LNCaP clone FGC (cell line): ENCODE data around the genes LYRM1, ANKS4B and NPIPB4.

- RRBS, 2 experiments: under 1 to 2% methylated on average over 15 of the region's 59 CpGs
Measured at GRCh38 chr16:20900195-20900963, at the start of gene LYRM1. TSS of gene LYRM1 (plus strand) at chr16:20900771.

DNA sequence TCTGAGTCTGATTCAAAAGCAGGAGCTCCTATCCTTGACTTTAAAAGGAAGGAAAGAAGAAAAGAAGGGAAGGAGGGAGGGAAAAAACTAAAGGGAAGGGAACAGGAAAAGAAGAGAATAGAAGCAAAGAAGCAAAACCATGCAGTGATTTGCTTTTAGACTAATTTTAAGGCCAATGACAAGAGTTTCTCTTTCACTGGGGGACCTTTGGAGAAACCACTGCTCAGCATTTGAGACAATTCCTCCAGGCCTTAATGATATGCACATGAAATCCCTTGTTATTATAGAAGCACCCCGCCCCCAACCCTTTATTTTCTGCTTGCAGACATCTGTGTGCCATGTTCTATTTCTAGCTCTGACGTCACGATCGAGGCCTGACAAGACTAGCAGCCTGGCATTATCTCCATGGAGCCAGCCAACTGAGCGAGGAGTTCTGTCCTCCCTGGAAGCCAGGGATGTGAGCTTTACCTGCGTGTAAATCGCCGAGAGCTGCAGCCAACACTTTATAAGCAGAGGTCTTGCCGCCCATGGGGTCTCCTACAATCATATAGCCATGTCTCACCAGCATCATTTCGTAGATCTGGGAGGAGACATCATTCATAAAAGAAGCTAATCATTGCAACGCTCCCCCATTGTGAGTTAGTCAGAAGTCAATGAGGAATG is 117.0 kb downstream of the DNAH3 start:
- RRBS, 2 experiments: no CpG with 5 or more reads among the region's 11 CpGs

GRCh38 chr16:21233295-21234354 is at the start of gene ANKS4B:
TSS of gene ANKS4B (plus strand) at chr16:21233699.
- RRBS, 2 experiments: no CpG with 5 or more reads among the region's 11 CpGs

GRCh38 chr16:21263640-21264275 is 14.3 kb downstream of the CRYM start:
- RRBS, 2 experiments: no CpG with 5 or more reads among the region's 8 CpGs

DNA sequence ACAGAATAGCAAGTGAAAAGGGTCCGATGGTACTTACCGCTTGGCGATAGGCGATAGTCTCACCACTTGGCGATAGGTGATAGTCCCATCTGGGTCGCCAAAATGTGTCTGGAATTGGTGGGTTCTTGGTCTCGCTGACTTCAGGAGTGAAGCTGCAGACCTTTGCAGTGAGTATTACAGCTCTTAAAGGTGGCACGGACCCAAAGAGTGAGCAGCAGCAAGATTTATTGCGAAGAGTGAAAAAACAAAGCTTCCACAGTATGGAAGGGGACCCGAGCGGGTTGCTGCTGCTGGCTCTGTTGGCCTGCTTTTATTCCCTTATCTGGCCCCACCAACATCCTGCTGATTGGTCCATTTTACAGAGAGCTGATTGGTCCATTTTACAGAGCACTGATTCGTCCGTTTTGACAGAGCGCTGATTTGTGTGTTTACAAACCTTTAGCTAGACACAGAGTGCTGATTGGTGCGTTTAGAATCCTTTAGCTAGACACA is 15.5 kb downstream of the IGSF6 start:
- RRBS, 2 experiments: no CpG with 5 or more reads among the region's 15 CpGs

DNA sequence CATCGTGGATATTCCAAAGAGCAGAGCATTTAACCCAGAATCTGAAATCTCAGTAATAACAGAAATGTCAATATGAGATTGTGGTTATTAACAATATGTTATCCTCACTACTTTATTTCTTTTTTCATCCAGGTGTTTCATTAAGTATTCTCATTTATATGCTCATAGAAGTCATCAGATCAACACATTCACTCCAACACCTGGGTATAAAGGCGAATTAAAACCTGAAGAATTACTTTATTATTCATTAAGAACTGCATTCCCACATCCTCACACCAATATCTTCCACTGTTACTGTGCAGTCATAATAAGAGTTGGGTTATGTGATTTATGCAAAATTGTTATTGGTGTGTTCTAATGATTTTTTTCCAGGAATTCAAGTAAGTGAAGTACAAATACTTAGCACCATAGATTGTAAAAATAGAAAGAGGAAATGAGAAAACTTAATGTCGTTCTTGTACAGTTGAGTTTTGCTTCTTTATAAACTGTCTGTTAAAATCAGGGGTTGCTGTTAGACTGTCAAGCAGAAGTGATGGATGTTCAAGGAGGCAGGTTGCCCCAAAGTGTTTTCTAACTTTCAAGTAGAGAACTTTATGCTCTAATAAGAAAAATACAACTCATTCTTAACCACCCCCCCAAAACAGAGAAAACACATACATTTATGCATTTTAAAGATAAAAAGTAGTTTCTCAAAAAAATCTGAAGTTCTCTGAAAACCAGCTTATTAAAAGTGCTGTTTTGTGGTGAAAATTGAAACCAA is 4.3 kb upstream of the IGSF6 start:
- RRBS, 2 experiments: no CpG with 5 or more reads among the region's 3 CpGs

- RRBS, 2 experiments: no CpG with 5 or more reads among the region's 5 CpGs
Measured at GRCh38 chr16:21857648-21857989, at the start of gene NPIPB4. TSS of gene NPIPB4 (minus strand) at chr16:21857756.

DNA sequence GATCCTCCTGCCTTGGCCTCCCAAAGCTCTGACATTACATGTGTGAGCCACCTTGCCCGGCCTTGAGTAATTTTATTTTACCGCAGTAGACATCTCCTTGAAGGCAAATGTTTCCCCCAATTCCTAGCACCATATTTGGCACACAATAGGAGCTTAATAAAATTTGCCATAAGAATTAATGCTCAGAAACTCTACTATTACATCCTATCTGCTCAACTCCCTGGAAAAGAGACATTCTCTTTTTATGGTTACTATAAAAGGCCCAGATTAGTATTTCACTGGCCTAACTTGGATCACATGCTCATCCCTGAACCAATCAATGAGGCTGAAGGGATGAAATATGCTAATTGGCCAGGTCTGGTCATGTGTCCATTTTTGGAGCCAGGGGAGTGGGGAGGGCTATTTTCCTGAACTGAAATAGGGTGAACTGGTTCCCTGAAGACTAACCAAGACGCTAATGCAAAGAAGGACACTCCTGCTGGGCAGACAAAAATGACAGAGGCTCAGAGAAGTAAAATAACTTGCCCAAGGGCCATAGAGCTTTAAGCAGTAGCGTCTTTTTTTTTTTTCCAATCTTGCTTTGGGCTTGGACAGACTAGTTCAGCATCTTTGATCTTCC is 1.5 kb upstream of the EEF2K start:
- RRBS, 2 experiments: no CpG with 5 or more reads among the region's 4 CpGs

- RRBS, 2 experiments: no CpG with 5 or more reads among the region's 6 CpGs
Measured at GRCh38 chr16:22207480-22207753, 1.3 kb downstream of the EEF2K start.

DNA sequence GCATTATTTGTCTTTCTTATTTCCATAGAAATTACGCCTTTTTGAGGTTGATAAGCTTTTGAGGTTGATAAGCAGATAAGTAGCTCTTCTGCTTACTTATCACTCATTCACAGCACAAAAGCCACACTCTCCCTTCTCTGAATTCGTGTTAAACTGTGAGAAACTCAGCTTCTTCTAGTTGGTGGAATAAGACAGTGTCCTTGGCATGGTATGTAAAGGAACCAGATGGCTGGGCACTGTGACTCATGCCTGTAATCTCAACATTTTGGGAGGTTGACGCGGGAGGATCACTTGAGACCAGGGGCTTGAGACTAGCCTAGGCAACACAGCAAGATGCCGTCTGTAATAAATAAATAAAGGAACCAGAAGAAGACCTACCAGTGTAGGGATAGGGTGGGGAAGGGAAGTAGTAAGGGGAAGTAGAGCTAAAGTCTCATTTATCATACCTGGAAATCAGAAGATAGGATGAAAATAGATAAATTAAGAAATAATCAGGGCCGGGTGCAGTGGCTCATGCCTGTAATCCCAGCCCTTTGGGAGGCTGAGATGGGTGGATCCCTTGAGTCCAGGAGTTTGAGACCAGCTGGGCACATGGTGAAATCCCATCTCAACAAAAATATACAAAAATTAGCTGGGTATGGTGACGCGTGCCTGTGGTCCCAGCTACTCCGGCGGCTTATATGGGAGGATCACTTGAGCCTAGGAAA is 10.5 kb downstream of the EEF2K start:
- RRBS, 2 experiments: no CpG with 5 or more reads among the region's 10 CpGs

GRCh38 chr16:22232351-22232982 is 26.4 kb downstream of the EEF2K start:
- RRBS, 2 experiments: no CpG with 5 or more reads among the region's 12 CpGs

GRCh38 chr16:22337480-22338499 is 36.6 kb downstream of the CDR2 start:
- RRBS, 2 experiments: no CpG with 5 or more reads among the region's 3 CpGs

DNA sequence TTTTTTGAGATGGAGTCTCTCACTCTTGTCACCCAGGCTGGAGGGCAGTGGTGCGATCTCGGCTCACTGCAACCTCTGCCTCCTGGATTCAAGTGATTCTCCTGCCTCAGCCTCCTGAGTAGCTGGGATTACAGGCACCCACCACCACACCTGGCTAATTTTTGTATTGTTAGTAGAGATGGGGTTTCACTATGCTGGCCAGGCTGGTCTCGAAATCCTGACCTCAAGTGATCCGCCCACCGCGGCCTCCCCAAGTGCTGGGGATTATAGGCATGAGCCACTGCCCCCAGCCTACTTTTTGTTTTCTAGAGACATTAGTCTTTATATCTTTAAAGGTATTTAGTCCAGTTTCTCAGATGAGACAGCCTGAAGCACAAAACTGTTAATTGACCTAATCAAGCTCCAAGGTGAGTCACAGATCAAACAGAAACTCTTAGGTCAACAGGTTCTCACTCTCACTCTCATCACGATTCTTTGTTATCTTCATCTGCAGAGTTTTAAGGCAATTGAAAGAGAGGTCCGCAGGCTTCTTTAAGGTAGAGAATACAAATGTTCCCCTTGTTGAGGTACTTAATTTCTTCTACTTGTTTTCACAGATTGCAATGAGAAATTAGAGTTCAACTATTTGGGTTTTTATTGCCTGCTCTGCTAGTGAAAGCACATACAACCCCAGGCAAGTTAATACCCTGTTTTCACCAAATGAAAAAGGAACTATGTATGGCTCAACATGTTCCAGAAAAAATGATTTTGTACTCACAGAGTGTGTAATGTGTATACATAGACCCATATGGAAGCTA is 6.0 kb downstream of the CDR2 start:
- RRBS, 2 experiments: no CpG with 5 or more reads among the region's 8 CpGs

GRCh38 chr16:22372997-22373632 is 1.3 kb downstream of the CDR2 start:
- RRBS, 2 experiments: no CpG with 5 or more reads among the region's 12 CpGs

DNA sequence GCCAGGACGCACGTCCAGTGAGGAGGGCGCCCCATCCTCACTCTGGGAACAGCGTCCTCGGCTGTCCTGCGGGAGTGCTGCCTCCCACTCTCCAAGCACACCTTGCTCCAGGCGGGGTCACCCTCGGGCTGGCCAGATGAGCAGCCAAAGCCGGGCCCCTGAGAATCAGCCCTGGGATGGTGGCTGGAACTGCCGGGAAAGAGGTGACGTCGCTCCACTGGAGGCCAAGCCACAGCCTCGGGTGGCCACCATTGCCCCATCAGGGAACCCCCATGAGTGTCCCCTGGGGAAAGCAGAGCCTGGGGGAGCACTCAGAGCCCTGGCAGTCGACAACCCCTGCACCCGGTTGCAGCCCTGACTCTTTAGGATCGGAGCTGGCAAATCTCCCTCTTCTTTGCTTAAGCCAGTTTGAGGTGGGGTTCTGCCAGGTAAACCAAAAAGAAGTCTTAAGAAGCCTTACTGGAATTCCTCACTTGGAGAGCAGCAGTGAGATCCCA is 51.1 kb upstream of the CDR2 start:
- RRBS, 2 experiments: no CpG with 5 or more reads among the region's 16 CpGs

DNA sequence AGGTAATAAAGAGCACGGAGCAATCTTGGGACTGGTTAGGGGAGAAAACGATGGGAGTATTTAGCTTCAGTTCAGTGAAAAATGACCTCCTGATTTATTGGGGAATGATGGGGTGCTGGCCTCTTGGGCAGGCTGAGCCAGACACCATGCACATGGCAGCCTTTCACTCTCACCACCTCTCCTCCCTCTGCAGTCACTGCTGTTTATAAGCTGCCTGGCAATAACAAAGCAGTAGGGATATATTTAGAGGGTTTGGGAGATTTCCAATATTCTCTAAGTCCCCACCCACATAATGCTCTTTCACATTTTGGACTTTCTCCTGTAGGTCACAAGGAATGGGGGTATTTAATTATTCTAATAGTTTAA is 140.5 kb upstream of the HS3ST2 start:
- RRBS, 2 experiments: no CpG with 5 or more reads among the region's 2 CpGs

- RRBS, 2 experiments: 57 to 89% methylated on average over 1 to 3 of the region's 9 CpGs
Measured at GRCh38 chr16:23124300-23124769, 24.9 kb downstream of the USP31 start.

- RRBS, 2 experiments: no CpG with 5 or more reads among the region's 2 CpGs
Measured at GRCh38 chr16:23132298-23132618, 17.0 kb downstream of the USP31 start.

- RRBS, 2 experiments: no CpG with 5 or more reads among the region's 6 CpGs
Measured at GRCh38 chr16:23139829-23140621, 9.2 kb downstream of the USP31 start.

- RRBS, 2 experiments: no CpG with 5 or more reads among the region's 13 CpGs
Measured at GRCh38 chr16:23362342-23363346, 60.5 kb downstream of the SCNN1B start.